Metastatic Liver Carcinoma in the Lung (tissue), 2 donors: ENCODE results near the gene CHRNA5.

DNA sequence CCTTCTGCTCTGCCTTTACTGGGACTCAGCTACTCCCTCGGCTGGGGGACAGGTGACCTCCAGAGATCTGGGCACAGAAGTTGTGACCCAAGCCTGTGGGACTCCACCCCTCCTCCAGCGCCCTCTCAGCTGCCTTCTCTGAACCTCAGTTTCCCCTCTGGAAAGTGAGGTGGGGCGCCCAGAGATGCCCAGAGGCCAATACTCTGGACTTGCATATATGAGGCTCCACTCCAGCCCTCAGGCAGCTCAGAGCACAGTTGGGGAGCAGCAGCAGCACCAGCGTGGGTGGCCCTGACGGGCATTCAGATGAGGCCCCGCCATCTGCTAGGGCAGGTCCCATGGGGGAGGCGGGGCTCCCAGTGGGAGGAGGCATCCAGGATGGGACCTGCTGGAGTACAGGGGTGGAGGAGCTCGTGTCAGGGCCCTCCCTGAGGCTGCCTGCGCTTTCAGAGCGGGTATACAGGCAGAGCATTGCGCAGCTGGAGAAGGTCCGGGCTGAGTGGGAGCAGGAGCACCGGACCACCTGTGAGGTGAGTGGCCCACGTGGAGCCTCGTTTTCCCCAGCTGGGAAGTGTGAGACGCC, 35.2 kb downstream of the PSTPIP1 start:
- PRO-cap, 2 experiments = no peak in any of the 2 experiments

DNA sequence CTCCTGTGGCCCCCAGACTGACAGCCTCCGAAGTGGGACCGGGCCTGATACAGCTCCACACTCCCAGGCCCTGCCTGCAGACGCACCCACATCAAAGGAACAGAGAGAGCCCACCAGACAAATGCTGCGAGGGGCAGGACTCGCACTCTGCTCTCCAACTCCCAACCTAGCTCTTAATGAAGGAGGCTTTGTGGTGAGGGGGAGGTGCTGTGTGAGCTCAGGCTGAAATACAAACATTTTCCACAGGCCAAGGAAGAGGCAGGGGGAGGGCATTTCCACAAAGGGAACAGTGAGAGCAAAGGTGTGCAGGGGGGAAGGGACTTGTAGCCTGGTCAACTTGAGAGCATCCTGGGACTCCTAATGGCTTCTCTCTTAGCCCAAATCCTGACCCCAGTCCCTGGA, 9.7 kb downstream of the LINGO1 start:
- PRO-cap, 2 experiments = no peak in any of the 2 experiments

DNA sequence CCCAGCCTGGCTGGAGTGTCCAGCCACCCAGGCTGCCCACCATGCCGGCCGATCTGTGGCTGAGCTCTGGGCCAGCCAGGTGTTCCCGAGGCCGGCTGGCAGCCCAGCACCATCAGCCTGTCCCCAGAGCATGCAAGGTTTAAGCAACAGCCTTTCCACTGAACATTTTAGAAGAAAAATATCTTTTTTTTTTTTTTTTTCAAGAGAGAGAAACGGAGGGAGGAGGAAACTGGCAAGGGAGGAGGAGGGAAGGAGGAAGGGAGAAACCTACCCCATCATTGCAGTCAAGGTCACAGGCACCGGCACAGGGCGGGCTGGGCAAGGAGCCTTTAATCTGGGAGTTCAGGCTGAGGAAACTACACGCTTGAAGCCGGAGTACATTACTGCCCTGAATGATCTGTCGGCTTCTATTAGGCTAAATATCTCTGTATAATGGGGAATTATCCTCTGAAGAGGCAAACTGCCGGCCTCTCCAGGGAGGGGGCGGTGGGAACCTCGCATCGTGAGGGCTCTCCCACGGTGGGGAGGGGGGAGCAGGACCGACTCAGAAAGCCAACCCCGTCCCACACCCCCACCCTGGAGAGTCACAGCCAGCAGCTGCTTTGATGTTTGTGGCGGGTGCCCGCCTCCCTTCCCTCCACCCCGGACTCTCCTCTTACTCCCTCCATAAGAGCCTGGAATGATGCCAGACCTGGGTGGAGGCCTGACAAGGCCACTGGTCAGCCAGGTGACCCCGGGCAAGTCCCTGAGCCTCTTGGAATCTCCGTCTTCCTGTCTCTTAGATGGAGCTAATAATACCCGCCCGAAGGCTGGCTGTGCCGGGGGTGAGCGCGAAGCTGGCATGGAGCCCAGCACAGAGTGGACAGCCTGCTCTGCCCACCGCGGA, 63.2 kb upstream of the LINGO1 start:
- PRO-cap, 2 experiments = no peak in any of the 2 experiments

- PRO-cap, 2 experiments = no peak in any of the 2 experiments
These were observed 188.4 kb downstream of the TBC1D2B start for GRCh38 chr15:77888864-77889657.

DNA sequence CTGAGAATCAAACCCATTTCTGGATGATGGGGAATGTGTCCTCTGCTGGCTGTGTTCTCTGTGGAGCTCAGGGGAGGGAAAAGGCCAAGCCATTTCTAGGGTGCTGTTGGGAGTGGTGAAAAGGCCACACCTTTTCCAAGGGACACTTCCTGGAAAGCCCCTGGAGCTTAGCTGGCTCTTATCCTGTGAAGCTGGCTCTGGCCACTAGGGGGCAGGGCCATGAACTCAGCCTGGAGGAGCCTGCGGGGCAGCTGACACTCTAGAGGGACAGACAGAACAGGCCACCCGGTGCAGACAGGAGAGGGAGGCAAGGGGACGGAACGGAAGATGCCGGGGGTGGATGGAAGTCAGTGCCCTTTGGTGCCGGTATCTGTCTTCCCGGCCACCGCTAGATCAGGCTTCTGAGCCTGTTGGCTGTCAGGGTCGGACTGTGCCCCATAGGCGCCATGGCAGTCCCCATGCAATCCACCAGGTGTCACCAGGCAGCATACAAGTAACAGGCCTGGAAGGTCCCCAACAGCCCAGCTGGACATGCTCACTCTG, 167.1 kb downstream of the TBC1D2B start:
- PRO-cap, 2 experiments = peak in 1 of 2 experiments; most common plus-strand start position 257 of the sequence (in 1)

- PRO-cap, 2 experiments = peak in 2 of 2 experiments; most common plus-strand start chr15:77944694 (in 2); most common minus-strand start chr15:77944617 (in 2)
These were observed 133.4 kb downstream of the TBC1D2B start for GRCh38 chr15:77943904-77944811.

- PRO-cap, 2 experiments = no peak in any of the 2 experiments
These were observed 69.5 kb downstream of the TBC1D2B start for GRCh38 chr15:78007827-78008566.

GRCh38 chr15:78017606-78018340, 59.7 kb downstream of the TBC1D2B start:
- PRO-cap, 2 experiments = no peak in any of the 2 experiments

- PRO-cap, 2 experiments = peak in 1 of 2 experiments; most common plus-strand start chr15:78375004 (in 1); most common minus-strand start chr15:78374821 (in 1)
These were observed 34.7 kb downstream of the CRABP1 start for GRCh38 chr15:78374641-78375536.

- PRO-cap, 2 experiments = no peak in any of the 2 experiments
These were observed 561 bp upstream of the PSMA4 start for GRCh38 chr15:78539596-78540170.

DNA sequence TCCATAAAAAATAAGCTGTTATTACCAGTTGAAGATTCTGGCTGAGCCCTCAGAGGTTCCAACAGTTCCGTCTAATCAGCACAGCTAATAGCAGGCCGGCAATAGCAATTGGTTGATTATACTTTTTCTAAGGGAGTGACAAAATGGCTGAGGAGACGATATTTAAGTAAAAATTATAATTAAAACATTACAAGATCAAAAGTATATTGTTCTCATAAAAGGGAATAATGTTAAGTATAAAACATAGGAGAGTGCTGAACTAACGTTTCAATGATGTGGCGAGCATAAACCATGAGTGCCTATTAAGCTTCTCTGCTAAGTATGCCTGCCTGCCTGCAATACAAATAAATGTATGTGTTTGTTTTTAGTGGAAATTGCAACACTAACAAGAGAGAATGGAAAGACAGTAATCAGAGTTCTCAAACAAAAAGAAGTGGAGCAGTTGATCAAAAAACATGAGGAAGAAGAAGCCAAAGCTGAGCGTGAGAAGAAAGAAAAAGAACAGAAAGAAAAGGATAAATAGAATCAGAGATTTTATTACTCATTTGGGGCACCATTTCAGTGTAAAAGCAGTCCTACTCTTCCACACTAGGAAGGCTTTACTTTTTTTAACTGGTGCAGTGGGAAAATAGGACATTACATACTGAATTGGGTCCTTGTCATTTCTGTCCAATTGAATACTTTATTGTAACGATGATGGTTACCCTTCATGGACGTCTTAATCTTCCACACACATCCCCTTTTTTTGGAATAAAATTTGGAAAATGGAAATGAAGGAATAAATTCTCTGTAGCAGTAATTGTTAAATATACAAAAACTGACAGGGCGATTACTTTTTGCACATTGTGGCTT, 8.4 kb downstream of the PSMA4 start:
- PRO-cap, 2 experiments = no peak in any of the 2 experiments

DNA sequence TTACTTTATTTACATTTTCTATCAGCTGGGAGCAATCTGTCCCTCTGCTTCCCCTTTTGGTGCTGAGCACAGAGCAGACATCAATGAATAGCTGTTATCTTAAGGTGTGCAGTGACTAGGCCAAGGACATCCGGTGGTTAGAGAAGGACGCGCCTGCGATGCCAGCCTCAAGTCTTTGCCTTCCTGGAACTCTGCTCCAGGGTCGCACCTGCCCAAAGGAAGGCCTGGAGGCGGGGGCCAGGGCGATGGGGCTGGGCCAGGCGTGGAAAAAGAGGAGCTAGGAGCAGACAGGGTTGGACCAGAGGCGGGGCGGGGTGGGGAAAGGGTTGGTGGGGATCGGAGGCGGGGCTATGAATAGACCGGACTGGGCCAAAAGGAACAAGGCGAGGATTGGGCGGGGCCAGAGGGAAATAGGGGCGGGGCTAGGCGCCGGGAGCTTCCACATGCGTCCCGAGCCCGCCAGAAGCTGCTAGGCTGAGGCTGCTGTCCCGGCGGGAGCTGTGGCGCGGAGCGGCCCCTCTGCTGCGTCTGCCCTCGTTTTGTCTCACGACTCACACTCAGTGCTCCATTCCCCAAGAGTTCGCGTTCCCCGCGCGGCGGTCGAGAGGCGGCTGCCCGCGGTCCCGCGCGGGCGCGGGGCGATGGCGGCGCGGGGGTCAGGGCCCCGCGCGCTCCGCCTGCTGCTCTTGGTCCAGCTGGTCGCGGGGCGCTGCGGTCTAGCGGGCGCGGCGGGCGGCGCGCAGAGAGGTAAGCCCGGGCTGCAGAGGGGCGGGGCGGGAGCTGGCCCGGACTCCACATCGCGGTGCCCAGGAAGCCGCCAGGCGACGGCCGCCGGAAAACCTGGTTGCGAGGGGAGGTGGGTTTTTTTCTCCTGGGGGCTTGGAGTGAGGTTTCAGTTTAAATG, at the start of gene CHRNA5:
CHRNA5 (plus strand) TSS at position 442 of the 904 bp plus-strand sequence.
- PRO-cap, 2 experiments = peak in 1 of 2 experiments; most common plus-strand start position 472 of the sequence (in 1); most common minus-strand start position 193 of the sequence (in 1)

DNA sequence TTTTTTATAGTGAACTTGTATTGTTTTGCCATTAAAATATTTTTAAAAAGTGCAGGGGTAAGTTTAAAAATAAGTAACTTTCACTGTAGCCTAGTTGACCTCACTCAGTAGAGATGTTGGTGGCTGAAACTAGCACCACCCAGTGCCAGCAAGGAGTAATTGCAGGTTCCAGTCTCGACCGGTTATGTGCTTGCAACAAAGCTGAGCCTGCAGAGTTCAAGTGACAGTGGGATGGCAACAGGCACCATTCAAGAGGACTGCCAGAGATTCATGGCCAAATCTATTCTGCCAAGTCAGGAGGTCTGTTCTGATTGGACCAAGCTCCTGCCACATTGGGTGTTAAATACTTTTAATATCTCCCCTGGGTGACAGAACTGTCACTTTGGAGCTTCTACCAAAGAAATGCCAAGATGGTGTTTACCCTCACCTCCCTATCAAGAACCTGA, 2.7 kb downstream of the ADAMTS7 start:
- PRO-cap, 2 experiments = no peak in any of the 2 experiments

- PRO-cap, 2 experiments = no peak in any of the 2 experiments
These were observed 896 bp upstream of the MORF4L1 start for GRCh38 chr15:78871901-78872086.

DNA sequence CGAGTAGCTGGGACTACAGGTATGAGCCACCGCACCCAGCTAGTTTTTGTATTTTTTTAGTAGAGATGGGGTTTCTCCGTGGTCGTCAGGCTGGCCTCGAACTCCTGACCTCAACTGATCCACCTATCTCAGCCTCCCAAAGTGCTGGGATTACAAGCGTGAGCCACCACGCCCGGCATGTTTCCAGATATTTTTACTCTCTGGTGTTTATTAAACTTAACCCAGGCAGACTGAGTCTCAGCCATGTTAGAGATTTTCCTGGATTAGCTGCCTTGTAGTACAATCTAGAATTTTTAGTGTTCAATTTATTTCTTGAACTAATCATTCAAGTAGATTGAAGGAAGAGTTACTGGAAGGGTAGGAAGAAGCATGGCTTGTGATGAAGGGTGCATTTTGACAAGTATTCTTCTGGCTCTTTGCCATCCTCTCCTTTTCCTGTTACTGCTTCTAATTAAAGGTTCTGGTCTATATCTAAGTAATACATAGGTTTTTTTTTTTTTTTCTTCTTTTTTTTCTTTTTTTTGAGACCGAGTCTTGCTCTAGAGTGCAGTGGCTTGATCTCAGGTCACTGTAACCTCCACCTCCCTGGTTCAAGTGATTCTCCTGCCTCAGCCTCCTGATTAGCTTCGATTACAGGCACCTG, 27.8 kb downstream of the MORF4L1 start:
- PRO-cap, 2 experiments = no peak in any of the 2 experiments

- PRO-cap, 2 experiments = peak in 1 of 2 experiments; most common plus-strand start chr15:78944258 (in 1); most common minus-strand start chr15:78944541 (in 1)
These were observed 602 bp downstream of the CTSH start for GRCh38 chr15:78944198-78944690.

DNA sequence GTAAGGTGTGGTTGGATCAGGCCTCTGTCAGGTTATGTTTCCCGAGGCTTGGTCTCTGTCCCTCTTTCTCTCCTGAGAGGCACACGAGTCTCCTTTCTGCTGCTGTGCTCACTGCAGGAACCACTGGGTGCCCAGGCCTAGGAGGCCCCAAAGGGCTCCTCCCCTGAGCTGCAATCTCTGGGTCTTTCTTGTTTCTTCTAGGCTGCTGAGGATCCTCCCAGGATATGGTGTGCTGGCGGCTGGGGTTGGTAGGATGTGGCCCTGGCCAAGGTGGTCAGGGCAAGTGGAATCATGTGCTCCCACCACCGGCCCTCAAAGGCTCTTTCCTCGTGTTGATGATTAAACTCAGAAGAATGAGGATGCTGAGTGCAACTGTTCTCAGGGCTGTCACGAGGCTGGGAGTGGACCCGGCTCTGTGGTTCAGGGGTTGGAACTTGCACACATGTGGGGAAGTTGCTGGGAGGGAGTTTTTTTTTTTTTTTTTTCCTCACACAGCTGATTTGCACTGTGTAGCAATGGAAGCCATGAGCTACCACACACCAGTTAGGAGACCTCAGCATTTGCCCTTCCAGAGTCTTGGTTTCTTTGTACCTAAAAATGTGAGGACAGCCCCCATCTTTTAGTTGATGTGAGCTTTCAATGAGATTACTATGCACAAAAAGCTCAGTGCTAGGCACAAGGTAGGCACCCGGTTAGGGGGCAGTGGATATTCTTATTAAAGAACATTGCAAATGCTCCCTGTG, 43.7 kb upstream of the CTSH start:
- PRO-cap, 2 experiments = peak in 2 of 2 experiments; most common plus-strand start position 505 of the sequence (in 1); most common minus-strand start position 226 of the sequence (in 2)

DNA sequence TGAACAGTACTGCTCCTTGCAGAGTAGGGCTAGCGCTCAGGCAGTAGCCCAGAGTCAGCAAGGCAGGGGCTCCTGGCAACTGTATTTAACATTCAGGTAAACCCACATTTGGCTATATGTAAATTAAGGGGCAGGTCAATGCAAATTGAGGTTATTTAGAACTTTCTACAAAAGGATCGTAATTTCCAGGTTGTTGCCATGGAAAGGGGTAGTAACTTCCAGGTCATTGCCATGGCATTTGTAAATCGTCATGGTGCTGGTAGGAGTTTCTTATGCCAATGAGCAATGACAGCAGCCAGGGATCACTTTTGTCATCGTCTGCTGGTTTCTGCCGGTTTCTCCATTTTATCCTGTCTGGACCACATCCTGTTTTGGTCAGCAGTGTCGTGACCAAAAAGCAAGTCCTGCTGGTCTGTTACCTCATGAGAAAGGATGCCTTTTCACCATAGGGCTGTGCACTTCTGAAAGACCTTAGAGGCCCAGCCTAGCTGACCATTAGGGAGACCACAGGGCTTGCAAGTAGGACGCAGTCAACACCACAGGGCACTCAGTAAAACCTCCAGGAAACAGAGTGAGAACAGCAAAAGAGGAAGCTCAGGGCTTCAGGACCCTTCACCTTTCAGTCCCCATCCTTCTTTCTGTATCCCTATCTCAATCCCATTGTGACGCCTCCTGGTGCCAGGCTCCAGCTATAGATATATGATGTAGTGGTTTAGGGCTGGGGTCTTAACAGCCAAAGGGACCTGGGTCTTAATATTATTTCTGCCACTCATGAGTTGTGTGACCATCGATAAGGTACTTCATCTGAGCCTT, 24.1 kb downstream of the MTHFS start:
- PRO-cap, 2 experiments = no peak in any of the 2 experiments

GRCh38 chr15:79978418-79978711, 7.4 kb upstream of the BCL2A1 start:
- PRO-cap, 2 experiments = no peak in any of the 2 experiments

GRCh38 chr15:80017082-80017555, 42.4 kb upstream of the ZFAND6 start:
- PRO-cap, 2 experiments = no peak in any of the 2 experiments